ENCODE results near the genes CAPZA1 and SLC16A1.

DNA sequence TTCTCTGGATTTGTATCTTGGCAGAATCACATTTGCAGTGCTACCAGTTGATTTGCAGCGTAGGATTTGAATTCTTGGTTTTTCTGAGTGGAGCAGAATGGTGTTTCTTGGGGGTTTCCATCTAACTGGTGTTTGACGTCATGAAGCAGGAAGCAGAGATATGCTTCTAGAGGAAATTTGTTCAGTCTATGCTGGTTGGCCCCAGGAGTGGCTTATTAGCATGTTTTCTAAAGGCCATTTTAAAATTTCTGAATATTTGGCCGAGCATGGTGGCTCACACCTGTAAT lies 3.5 kb downstream of the CTTNBP2NL start:
- PRO-cap = no peak

DNA sequence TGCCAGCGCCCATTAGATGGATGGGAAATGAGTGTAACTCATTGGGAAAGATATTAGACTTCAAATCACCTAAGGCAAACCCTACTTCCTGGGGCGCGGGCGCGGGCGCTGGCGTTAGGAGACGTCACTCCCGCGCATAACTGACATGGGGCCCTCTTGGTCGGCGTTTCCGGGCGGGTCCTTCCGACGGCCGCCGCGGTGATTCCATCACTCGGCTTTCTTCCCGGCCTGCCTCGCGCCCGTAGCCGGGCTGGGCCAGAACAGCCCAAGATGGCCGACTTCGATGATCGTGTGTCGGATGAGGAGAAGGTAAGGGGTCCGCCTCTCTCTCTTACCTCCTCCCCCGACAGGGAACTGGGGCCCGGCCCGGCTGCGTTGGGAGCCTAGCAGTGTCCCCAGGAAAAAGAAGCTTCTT lies at the start of gene CAPZA1:
Gene CAPZA1, plus strand, starts transcription at position 258 of the 415 bp plus-strand sequence.
- PRO-cap = bidirectional peak, plus-strand start at position 258 of the sequence, minus-strand start at position 182 of the sequence

DNA sequence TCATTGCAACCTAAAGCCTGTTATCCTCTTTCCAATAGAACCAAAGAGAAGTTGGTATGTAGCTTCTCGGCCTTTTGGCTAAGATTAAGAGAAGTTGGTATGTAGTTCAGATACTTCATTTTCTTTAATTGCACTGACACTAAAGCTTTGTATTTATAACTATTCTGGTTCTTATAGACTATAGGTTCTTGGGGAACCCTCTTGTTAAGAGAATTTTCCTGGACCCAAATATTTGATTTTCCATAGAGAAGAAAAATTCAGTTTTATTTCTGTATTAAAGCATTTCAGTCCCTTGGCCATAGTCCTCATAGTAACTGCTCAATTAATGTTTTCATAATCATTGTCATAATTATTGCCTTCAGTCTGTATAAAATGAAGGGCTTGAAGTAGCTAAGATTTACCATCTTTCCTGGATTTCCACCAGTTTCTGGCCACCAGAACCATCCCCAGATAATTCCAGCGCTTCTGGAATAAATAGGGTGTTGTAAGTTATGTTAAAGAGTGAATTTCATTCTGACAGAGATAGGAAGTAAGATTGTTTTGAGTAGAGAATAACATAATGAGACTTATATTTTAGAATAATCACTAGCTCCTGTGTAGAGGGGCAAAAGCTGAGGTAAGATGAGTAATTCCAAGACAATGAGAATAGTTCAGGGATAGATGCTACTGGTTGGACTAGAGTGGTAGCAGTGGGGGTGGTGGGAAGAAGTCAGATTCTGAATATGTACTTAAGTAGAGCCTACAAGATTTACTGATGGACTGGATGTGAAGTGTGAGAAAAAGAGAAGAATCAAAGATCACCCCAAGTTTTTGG lies 23.5 kb upstream of the MOV10 start:
- PRO-cap = no peak

- PRO-cap = no peak
Observed at GRCh38 chr1:112672463-112673520, 1.7 kb upstream of the MOV10 start.

DNA sequence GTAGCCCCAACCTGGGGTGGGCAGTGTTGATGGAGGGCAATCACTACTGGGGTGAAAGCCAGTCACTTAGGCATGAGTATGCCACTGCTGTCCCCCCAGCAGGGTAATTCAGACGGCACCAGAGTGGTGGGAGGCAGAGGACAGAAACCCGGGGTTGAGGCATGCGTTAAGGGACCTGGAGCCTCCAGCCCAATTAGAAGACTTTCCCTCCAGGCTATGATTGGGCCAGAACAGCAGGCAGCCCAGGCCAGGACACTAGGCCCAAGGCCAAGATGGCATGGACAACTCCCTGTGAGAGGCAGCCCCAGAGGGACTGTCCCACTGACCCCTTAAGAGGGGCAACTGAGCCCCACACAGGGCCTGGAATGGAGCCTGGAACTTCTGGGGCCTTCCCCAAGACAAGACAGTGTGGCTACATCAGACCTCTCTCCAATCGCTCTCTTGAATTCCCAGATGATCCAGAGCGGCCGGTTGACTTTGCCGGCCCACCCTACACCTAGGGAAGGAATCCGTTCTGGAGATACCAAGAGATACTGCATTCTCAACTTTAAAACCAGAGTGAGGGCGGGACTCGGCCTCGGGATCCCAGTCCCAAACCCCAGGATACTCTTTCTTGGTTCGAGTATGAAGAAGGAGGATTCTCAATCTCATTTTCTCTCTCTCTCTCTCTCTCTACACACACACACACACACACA lies 1.0 kb downstream of the RHOC start:
- PRO-cap = no peak

DNA sequence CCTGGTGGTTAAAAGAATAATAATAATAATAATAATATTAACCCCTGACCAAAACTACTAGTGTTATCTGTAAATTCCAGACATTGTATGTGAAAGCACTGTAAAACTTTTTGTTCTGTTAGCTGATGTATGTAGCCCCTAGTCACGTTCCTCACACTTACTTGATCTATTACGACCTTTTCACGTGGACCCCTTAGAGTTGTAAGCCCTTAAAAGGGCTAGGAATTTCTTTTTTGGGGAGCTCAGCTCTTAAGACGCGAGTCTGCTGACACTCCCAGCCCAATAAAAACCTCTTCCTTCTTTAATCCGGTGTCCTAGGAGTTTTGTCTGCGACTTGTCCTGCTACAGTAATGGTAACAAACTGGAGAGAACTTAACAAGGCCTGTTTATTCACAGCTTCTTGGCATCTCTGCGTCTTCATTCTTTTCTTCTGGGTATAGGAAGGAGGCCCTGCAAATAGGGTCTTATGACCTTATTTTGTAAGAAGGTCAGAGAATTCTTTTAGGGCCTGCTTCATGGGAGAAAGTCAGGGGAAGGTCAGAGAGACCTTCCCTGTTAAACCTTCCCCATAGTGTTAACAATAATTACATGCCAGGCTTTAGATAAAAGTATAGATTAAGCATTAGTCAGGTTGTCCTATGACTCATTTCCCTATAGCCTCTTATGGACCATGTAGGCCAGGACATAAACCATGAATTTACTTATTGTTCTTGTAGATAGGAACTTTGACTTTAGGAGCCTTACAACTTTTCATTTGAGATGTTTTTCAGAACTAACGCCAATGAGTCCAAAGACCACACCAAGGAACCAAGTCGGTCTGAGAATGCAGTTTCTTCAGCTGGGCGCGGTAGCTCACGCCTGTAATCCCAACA lies 86.9 kb downstream of the SLC16A1 start:
- PRO-cap = no peak

- PRO-cap = no peak
Observed at GRCh38 chr1:112955226-112955711, 727 bp downstream of the SLC16A1 start.

DNA sequence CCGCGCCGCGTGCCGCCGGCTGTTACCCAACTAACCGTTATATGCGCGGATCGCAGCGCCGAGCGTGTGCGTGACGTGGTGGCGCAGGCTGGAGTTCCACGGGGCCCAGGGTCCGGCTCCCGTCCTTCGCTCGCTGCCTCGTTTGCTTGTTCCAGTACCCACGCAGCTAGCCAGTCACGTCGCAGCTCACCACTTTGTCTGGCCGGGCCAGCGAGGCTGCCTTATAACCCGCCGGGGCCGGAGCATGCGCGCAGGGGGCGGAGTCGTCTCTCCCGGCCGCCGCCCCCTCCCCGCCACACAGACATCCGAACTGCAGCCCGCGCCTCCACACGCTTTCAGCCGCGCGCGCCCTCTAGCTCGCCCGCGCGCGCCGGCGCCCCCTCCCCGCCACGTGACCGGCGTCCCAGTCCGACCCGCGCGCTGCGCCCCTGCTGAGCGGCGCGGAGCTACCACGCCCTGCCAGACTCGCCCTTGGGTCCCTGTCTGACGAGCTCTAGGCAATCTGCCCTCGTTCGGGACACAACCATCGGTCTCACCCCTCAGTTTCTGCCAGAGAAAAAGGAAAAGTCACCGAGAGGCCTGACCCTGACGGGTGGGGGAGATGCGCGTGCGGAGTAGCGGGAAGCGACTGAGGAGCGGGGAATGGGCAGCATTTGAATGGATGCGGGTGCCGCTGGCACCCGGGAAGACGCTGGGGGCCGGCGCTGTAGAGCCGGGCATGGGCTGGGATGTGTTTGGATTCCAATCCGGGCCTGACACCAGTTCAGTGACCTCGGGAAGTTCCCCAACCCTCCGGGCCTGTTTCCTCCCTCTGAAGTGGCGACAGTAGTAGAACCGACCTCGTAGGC lies at the start of gene SLC16A1:
Gene SLC16A1, minus strand, starts transcription at position 197 of the 848 bp plus-strand sequence.
- PRO-cap = bidirectional peak, plus-strand start at position 300 of the sequence, minus-strand start at position 196 of the sequence

- PRO-cap = no peak
Observed at GRCh38 chr1:112997748-112998351, 41.9 kb upstream of the SLC16A1 start.

DNA sequence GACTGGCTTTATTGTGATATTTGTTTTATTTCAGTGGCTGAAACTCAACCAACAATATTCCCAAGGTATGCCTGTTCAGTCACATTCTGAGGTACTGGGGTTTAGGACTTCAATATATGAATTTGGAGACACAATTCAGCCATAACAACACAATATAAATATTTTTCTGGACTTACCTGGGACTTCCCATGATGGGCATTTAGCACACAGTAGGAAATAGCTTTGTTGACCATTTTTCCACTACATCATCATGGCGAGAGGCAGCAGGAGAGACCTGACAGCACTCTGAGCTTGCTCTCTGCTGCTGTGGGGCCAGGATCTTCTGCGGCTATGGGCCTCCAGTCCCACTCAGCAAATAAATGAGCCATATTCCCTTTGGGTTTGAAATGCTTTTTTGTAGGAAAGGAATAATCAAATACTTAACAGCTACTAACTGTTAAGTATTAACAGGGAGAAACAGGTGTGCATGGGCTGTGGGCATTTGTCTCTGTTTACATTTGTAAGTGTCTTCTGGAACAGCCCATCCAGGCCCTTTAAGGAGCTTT lies 133.0 kb downstream of the LRIG2 start:
- PRO-cap = no peak

- PRO-cap = no peak
Observed at GRCh38 chr1:113404387-113404806, 14.1 kb downstream of the MAGI3 start.

DNA sequence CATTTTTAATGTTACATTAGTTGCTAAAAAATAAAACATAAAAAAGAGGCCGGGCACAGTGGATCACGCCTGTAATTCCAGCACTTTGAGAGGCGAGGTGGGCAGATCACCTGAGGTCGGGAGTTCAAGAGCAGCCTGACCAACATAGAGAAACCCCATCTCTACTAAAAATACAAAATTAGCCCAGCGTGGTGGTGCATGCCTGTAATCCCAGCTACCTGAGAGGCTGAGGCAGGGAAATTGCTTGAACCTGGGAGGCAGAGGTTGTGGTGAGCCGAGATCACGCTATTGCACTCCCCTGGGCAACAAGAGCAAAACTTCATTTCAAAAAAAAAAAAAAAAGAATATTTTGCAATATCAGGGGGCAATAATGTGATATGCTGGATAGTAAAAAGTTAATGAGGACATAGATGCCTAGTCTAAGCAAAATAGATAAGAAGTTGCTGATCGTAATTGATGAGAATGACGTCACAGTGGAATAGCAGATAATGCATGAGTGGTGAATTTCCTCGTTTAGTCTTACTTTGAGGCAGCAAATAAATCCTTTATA lies 58.6 kb downstream of the MAGI3 start:
- PRO-cap = no peak

DNA sequence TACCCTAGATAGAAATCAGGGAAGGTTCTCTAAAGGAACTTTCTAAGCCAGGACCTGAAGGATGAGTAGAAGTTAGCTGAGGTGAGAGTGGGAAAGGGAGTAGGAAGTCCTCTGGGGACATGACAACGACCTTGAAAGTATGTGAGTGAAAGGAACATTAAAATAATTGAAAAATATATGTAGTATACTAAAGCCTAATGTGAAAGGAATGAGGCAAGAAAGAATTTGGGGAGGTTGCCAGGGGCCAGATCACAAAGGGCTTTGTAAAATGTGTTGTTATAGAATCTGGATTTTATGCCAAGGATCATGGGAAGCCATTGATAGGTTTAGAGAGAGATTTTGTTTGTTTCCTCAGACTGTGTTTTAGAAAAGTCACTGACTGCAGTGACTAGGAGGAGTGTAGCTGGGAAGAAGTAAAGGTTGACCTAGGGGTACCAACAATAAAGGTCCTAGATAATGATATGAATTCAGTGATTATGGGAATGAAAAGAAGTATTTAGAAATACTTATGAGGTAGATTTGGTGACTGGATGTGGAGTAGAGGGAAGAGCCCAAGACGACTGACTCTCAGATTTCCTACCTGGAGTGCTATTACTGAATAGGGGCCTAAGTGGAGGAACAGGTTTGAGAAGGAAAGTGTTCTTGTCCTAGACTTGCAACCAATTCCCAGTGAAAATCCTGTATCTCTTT lies 179.9 kb downstream of the PHTF1 start:
- PRO-cap = no peak

DNA sequence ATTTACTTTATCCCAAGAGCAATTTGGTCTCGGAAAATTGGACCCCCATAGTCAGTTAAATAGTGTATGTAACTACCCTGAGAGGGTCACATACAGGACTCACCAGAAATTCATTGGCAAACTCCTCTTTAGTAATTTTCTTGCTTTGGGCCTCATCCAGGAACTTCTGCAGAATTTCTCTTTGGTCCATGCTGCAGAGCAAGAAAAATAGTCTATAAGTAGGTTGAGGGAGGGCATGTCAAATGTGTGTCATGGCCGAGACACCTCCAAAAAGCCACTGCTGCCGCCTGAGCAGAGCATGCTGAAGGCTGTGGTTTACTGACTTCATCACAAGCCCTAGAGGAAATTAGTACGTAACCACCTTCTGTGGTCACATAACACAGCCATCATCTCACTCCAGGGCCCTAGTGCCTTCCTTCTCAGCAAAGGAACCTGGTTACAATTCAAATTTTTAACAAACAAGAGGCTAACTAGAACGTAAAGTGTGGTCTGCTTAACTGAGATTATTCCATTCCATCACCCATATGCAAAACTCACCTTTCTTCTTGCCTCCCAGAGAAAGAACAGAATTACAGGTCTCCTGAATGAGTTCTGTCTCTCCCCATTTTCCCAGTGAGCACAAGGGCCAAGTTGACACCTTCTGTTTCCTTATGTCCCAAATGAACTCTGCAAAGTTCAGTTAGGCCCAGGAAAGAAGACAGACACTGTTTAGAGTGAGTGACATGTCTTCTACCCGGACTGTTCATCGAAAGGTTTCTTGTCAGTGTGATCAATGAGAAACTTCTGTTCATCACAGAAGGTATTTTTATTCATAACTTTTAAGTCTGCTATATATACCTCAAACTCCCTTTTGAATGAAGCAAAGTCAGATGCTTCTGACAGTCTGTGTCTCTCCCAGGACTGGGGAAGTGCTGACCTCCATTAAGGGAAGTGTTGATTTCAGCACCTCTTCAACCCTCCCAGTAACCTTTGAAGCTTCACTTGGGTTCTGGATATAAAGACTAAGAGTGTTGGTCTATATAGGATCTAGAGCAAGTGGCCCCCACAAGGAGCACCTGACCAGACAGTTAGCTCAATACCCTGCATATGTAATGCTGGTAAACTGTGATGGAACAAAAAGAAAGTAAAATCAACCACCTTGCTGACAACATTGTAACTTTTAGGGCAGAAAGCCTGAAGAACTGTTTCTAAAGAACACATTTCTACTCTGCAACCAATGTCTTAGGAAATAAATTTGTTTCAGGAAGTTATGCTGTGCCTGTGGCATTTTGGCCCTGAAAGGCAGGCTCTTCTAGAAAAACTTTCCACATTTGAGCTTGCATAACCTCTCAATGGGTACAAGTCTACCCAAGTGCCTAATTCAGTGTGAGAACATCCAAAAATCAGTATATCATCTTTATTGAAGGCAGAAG lies 15.4 kb downstream of the BCL2L15 start:
- PRO-cap = bidirectional peak, plus-strand start at position 373 of the sequence, minus-strand start at position 279 of the sequence

DNA sequence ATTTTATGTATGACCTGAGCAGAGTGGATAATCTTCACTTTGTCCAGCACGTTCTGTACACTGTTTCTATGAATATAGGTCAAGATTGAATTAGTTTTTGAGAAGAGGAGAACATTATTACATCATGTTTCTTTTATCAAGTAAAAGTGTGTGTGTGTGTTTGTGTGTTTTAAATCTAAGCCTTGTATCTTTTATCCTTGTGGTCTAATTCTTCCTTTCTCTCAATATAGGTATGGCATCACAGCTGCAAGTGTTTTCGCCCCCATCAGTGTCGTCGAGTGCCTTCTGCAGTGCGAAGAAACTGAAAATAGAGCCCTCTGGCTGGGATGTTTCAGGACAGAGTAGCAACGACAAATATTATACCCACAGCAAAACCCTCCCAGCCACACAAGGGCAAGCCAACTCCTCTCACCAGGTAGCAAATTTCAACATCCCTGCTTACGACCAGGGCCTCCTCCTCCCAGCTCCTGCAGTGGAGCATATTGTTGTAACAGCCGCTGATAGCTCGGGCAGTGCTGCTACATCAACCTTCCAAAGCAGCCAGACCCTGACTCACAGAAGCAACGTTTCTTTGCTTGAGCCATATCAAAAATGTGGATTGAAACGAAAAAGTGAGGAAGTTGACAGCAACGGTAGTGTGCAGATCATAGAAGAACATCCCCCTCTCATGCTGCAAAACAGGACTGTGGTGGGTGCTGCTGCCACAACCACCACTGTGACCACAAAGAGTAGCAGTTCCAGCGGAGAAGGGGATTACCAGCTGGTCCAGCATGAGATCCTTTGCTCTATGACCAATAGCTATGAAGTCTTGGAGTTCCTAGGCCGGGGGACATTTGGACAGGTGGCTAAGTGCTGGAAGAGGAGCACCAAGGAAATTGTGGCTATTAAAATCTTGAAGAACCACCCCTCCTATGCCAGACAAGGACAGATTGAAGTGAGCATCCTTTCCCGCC lies 11.3 kb downstream of the HIPK1 start:
- PRO-cap = no peak

- PRO-cap = no peak
Observed at GRCh38 chr1:113983354-113983734, 4.1 kb downstream of the OLFML3 start.

- PRO-cap = no peak
Observed at GRCh38 chr1:114509700-114510466, 1.1 kb downstream of the TRIM33 start.

GRCh38 chr1:114732099-114732972 lies 15.8 kb upstream of the NRAS start:
- PRO-cap = no peak

GRCh38 chr1:114756889-114757832 lies 623 bp downstream of the CSDE1 start:
- PRO-cap = no peak

DNA sequence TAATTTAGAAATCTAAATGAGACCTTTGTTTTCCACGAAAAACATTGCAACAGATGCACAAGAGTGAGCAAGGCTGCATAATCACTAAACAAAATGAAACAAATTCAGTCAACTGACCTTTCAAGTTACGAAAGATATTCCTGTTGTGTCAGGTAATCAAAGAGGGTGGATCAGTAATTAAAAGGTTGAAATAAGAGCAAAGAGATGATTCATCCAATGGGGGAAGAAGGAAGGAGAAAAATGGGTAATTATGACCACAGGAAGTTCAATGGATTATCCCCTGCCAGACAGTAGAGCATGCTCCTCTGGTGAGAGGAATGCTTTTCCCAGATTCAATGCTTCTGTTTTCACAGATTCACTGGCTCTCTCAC lies 660 bp upstream of the CSDE1 start:
- PRO-cap = no peak